WTC11 (cell line): ENCODE results near the genes FAM162B and MCM9.

- PRO-cap = no peak
Measured at GRCh38 chr6:116156064-116156667, 30.2 kb upstream of the COL10A1 start.

- PRO-cap = unidirectional peak, plus-strand start at chr6:116251759
Measured at GRCh38 chr6:116251469-116252139, 2.3 kb downstream of the TSPYL4 start.

DNA sequence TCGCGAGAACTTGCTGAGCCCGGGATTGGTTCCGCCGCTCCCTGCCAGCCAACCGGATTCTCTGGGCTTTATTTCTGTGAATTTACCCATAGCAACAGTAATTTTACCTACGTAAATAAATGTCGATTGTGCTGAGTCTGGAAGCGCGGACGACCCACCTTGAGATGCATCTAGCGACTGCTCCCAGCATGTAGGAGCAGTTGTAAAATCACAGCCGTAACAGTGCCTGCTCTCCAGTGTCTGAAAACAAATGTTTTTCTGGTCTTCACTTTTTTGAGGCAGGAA is 187 bp upstream of the TSPYL1 start:
- PRO-cap = bidirectional peak, plus-strand start at position 149 of the sequence, minus-strand start outside the sequence

DNA sequence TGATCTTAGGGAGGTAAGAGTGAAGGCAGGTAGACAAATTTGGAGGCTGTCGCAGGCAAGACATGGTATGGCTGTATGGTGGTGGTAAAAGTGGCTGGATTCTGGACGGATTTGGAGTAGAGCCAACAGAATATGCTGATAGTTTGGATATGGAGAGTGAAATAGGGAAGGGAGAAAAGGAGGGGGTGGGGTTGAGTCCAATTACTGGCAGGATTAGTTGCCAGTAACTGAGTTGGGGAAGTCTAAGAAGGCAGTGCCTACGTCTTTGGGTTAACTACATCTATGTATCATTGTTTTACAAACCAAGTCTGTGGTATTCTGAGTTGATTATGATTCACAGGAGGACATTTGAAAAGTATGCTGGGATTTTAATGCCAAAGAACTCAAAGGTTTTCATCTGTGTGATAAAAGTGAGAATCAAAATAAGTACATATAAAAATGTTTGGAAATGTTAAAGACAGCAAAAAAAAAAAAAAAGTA is 14.6 kb downstream of the DSE start:
- PRO-cap = no peak

DNA sequence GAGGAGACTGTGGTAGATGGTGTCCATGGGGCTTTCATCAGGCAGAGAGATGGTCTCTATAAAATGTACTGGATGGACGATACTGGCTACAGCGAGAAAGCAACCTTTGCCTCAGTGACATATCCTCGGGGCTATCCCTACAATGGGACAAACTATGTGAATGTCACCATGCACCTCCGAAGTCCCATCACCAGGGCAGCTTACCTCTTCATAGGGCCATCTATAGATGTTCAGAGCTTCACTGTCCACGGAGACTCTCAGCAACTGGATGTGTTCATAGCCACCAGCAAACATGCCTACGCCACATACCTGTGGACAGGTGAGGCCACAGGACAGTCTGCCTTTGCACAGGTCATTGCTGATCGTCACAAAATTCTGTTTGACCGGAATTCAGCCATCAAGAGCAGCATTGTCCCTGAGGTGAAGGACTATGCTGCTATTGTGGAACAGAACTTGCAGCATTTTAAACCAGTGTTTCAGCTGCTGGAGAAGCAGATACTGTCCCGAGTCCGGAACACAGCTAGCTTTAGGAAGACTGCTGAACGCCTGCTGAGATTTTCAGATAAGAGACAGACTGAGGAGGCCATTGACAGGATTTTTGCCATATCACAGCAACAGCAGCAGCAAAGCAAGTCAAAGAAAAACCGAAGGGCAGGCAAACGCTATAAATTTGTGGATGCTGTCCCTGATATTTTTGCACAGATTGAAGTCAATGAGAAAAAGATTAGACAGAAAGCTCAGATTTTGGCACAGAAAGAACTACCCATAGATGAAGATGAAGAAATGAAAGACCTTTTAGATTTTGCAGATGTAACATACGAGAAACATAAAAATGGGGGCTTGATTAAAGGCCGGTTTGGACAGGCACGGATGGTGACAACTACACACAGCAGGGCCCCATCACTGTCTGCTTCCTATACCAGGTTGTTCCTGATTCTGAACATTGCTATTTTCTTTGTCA is 24.6 kb upstream of the CALHM6 start:
- PRO-cap = no peak

GRCh38 chr6:116462584-116462974 is 1.4 kb downstream of the CALHM6 start:
- PRO-cap = no peak

- PRO-cap = no peak
Measured at GRCh38 chr6:116564891-116565283, 6.4 kb upstream of the RWDD1 start.

DNA sequence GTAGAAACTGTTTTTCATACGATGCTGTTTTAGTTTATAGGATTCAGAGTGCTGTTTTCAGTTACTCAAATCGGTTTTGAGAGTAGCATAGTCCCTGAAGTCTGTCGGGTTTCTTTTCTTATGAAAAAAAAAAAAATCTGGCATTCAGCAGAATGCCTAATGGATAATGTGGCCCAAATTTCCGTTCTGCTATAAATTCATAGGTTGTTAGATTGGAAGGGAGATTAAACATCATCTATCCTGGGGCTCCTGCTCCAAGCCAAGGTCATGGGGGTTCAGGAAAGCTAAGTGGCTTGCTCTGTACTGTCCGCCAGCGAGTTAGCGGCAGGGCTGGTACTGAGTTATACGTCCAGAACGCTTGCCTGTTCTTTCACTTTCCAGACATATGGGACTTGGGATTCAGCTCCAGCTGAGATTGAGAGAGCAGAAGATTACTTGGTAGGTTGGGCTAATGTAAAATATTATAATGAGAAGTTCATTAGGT is 779 bp downstream of the RWDD1 start:
- PRO-cap = no peak

GRCh38 chr6:116765045-116766101 is at the start of gene FAM162B:
Gene FAM162B (minus strand): TSS chr6:116765719.
- PRO-cap = no peak

- PRO-cap = no peak
Measured at GRCh38 chr6:117619277-117619644, 16.9 kb upstream of the GOPC start.

DNA sequence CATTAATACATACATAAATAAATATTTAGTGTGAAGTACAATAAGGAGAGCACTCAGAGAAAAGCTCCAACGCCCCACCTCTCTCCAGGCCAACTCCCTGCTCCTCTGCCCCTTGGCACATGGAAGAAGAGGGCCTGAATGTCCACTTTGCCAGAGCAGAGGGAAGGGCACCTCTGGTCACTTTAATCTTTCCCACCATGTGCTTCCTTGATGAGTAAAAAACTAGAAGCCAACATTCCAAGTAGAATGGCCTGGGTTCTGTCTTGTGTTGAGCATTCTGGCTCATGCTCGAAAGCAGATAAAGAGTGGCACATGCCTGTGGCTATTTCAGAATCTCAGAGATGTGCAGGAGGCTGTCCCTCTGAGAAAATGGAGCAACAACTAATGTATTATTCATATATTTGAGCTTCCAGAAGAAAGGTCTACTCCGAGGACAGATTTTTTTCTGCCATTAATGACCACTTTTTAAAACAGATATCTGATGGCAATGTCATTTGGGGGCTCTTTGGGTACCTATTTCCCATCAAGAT is 177.3 kb upstream of the PLN start:
- PRO-cap = no peak

GRCh38 chr6:118507222-118508144 is 40.6 kb upstream of the PLN start:
- PRO-cap = no peak

DNA sequence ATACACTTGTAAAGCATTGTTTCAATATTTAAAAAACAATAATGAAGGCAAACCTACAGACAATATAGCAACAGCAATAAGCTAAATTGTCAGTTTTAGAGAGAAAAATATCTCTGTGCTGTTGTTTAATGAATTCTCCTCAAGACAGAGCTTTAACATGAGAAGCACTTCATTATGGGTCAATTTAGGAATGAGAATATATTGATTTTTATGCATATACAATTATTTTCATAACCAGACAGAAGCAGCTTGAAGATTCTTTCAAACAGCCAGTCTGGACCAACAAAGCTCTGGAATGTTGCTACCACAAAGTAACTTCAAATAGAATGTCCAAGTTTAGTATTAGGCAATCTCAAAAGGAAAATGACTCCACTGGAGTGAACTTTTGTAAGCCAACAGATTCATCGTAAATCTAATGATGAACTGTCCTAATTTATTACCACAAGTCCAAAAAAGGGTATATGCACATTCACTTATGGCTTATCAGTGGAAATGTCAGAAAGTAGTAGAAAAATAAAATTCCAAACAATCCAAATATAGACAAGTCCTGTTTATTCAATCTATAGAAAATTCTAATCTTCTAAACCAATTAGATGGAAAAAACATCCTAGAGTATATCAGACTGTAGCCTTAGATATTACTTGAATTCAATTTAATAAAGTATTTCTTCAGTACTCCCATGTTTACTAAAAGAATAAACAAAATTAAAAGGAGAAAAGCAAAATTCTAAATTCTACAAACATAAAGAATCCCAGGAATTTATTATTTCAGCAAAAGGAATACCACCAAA is 3.6 kb downstream of the PLN start:
- PRO-cap = no peak

- PRO-cap = bidirectional peak, plus-strand start at chr6:118934595, minus-strand start at chr6:118934472; bidirectional peak, plus-strand start at chr6:118934915, minus-strand start at chr6:118934810; bidirectional peak, plus-strand start at chr6:118935287, minus-strand start at chr6:118935159
Measured at GRCh38 chr6:118934113-118935580, at the start of gene MCM9. Gene MCM9 (minus strand): TSS chr6:118935159.

DNA sequence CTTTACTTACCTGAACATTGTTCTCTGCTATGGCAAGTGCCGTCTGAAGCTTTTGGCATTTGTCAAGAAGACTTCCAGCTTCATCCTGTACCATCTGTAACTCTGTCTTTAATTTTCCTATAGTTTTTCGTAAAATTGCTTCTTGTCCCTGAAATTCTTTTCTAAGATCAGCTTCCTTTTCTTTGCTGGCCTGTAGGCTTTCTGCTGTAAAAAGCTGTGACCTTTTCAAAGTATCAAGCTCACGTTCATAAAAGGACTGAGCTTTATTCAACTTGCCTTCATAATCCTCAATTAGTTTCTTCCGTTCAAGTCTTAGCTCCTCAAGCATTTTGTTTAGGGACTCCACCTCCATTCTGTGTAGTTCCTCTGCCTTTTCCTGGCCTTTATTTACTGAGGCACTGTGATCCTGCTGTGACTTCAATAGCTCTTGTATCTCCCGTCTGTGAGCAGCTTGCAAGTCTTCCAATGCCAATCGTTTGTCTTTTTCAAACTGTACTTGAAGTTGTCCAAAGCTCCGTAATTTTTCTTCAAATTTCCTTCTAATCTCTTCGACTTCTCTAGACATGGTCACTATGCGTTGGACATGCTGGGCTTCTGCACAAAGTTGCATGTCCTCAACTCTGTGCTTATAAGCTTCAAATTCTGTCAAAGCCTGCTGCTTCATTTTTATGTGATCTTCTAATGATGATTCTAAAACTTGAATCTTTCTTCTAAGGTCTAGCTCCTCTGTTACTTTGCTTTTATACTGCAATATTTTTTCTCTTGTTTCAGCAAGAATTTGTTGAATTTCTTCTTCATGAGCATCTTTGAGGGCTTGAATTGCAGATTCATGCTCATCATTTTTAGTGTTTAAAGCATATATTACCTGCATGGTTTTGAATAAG is 54.3 kb downstream of the FAM184A start:
- PRO-cap = no peak

GRCh38 chr6:119218458-119219348 is 130.9 kb downstream of the MAN1A1 start:
- PRO-cap = no peak

- PRO-cap = no peak
Measured at GRCh38 chr6:119355564-119356024, 6.0 kb upstream of the MAN1A1 start.

DNA sequence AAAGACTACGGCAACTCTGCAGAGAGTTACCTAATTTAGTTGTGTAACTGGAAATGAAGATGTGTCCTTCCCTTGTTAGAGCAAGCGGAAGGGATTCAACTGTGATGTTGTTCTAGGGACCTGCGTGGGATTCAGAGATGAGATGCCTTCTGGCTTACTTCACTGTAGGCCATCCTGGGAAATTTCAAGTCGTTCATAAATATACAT is 370.9 kb upstream of the HSF2 start:
- PRO-cap = no peak

DNA sequence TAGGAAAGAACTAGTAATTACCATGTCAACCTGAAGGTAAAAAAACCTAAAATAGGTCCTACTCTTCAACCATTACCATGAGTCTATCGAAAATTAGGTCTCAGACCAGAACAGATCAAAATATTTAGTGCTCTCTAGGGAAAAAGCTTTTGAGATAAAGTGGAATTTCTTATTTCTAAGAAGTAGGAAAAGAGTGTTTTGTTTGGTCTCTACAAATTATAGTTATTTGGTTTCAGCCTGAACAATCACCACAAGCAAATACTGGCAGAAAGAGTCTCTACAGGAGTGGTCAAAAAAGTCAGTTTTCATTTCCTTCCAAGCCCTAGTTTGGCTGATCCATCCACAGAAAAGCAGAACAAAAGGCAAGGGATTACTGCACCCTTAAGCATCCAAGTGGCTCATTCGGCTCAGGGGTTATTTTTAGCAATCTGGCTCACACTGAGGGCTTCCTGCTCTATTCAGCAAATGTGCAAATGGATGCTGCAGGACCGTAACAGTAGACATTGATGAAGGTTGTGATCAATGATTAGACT is 62.3 kb upstream of the FABP7 start:
- PRO-cap = no peak

- PRO-cap = unidirectional peak, minus-strand start at chr6:122744337
Measured at GRCh38 chr6:122744059-122744438, 35.5 kb upstream of the FABP7 start.